Heart (tissue), 3 donors: ENCODE results near the gene CDK5RAP2.

DNA sequence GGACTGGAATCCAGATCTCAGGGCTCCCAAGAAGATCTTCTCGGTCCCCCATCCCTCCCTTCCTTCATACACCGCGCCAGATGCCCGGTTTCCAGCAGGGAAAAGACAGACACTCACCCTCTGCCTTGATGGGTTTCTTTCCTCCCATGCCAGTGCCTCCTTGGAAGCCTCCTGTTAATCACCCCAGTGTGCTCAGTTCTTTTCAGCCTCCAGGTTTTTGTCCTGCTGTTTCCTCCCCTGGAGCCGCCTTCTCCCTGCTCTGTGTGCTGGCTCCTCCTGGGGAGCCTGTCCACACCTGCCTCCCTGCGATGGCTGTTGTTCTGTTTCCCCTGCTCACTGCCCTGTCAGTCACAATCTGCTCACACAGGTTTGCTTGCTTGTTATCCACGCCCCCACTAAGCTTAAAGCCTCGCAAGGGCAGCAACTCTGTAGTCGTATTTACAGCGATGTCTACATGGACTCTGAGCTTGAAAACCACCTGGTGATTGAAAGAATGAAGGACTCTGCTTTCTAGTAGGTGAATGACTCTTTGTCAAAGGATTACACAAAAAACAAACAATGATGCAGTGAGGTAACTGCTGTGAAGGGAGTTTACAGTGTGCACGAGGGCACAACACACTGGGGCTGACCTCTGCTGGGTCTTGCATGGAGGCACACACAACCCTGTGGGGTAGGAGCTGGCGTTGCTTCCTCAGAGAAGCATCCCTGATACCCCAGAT lies 39.5 kb upstream of the TEX48 start:
- RAMPAGE, long total RNA, 2 experiments, result no peak in any of the 2 experiments

DNA sequence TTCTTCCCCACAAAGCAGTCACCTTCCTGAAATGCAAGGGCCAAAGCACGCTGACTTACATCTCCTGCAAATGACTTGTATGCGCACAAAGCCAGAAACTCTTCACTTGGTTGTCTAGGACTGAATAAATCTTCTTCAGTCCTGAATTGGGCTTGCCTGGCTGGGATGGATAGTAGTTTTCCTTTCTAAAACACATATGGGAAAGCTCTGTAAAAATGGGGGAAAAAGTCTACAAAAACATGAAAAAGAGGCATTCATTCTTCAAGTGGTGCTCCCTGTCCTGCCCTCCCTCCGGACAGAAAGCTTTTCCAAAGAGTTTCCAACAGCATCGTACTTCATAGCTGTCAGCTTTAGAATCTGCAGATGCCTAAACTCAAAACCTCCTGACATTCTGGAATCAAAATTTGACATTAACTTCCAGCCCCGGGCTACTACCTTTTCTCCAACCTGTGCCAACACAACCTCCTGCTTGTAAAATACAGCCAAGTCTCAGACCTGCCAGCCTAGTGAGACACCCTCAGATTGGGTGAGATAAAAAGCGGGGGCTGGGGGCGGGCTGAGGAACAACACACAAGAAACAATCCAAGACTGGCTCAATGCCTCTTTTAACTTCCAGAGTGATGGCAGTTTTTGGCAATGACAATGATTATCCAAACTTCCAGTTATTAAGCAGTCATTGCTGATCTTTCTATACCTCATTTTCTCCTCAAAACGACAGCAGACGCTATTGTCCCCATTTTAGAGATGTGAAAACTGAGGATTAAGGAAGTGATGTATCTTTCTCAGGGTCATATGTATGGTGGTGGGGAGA lies 1.4 kb downstream of the TNC start:
- RAMPAGE, long total RNA, 2 experiments, result no peak in any of the 2 experiments

- RAMPAGE, long total RNA, 2 experiments, result no peak in any of the 2 experiments
These were observed 754 bp downstream of the TNC start for GRCh38 chr9:115117150-115117656.

DNA sequence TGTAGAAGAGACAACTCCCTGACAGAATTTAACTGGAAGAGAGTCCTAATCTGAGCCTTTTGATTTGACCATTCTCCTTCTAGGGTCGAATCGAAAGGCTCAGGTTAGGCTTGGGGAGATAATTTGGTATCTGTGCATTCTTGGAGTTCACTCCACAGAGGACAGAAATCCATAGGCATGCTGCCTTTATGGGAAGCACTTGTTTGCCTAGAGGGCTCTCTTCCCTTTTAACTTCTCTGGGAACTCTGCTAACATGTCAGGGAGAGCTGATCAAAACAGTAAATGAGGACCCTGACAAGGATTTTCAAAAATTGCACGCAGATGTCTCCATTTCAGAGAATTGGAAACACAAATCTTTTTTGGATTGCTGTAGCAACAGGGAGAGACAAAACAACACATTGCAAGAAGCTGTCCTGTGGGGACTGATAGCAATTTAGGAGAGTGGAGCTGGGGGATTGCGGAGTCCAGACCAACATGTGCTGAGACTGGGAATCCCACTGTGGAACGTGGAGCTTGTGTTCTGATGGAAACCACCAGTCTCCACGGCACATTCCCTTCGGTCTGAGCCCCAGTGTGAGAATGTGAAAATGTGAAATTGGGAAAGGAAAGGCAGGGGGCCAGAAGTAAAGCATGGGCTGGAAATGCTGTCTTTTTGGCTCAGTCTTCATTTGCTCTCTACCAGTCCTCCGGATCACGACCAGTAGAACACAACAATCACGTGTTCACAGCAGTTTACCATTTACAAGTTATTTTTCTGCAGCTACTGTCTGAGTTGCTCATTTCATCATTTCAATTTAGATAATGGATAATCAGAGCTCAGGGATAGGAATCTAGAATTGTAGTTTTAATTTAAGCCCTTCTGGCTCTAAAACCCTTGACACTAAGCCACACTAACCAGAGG lies 348.7 kb upstream of the TNC start:
- RAMPAGE, long total RNA, 2 experiments, result no peak in any of the 2 experiments

- RAMPAGE, long total RNA, 2 experiments, result no peak in any of the 2 experiments
These were observed 201.7 kb downstream of the PAPPA start for GRCh38 chr9:116355245-116355835.

DNA sequence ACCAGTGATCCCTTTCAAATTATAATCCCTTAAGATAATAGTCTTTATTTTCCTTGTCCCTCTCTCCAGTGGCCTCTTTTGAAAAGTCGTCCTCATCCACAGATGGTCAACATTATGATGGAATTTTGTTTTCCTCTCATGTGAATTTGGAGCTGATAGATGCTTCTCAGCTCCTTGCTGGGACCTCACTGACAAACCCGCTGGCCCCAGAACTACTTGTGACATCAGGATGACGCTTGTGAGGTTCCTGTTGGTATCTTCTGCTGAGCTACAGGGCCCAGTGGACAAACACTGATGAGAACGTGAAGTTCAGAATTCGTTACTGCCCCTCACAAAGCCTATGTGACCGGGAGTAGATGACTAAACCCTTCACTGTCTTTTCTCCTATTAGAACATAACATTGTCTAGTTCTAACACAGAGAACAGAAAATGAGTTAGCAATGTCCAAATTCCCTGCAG lies 143.5 kb upstream of the TRIM32 start:
- RAMPAGE, long total RNA, 2 experiments, result no peak in any of the 2 experiments

DNA sequence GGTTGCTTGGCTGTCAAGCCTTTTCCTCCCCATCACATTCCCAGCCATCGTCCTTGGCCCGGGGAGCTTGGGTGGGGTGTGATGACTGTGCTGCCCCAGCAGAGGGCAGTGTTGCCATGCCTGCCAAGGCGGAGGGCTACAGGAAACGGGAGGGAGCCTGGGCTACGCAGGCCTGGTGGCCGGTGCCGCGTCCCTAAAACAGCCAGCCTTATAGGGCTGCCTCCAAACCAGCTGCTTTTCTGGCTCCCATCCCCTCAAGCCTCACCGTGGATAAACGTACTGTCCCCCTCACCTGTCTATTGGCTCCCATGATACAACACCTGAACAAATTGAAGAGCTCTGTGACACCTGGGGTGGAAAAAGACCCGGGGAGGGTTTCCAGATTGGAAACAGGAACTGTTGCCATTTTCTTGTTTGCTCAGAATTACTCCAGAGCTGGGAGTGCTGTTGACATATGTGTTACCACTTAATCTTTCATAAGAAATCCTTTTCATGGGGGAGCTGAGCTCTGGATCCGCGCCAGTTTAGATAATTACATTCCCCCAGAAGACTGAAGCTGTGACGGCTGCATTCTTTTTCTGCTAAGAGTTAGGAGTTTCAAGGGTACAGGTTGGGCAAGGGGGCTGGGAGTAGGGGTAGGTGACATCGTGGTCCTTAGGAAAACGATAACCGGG lies 72.9 kb upstream of the ASTN2 start:
- RAMPAGE, long total RNA, 2 experiments, result no peak in any of the 2 experiments

GRCh38 chr9:117546904-117547379 lies 132.1 kb upstream of the ASTN2 start:
- RAMPAGE, long total RNA, 2 experiments, result no peak in any of the 2 experiments

GRCh38 chr9:117715483-117715854 lies 11.3 kb downstream of the TLR4 start:
- RAMPAGE, long total RNA, 2 experiments, result no peak in any of the 2 experiments

- RAMPAGE, long total RNA, 2 experiments, result no peak in any of the 2 experiments
These were observed 718.4 kb downstream of the TLR4 start for GRCh38 chr9:118422539-118422999.

DNA sequence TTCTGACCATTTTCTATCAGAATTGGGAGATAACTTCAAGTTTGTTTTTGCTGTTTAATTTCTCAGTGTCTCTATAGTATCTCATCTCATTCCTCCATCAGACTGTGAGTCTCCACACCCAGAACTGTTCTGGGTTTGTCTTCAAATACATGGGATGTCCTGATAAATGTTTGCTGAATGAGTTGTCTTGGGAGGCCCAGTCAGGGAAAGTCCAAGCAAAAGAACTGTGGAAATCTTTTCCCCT lies 324.5 kb downstream of the BRINP1 start:
- RAMPAGE, long total RNA, 2 experiments, result no peak in any of the 2 experiments

- RAMPAGE, long total RNA, 2 experiments, result no peak in any of the 2 experiments
These were observed 392.6 kb upstream of the BRINP1 start for GRCh38 chr9:119761749-119762365.

GRCh38 chr9:120387633-120388422 lies 192.1 kb downstream of the CDK5RAP2 start:
- RAMPAGE, long total RNA, 2 experiments, result no peak in any of the 2 experiments

GRCh38 chr9:120432450-120432921 lies 147.5 kb downstream of the CDK5RAP2 start:
- RAMPAGE, long total RNA, 2 experiments, result no peak in any of the 2 experiments

- RAMPAGE, long total RNA, 2 experiments, result no peak in any of the 2 experiments
These were observed 90.7 kb downstream of the CDK5RAP2 start for GRCh38 chr9:120489201-120489787.

GRCh38 chr9:120528504-120528968 lies 51.4 kb downstream of the CDK5RAP2 start:
- RAMPAGE, long total RNA, 2 experiments, result no peak in any of the 2 experiments

- RAMPAGE, long total RNA, 2 experiments, result start-site peak on the minus strand in 2 of 2 experiments, at chr9:120579946-120580083 at its widest, 13 to 22 reads per replicate
These were observed at the start of gene CDK5RAP2 for GRCh38 chr9:120579266-120580554. TSS of gene CDK5RAP2 (minus strand) at chr9:120580167.

- RAMPAGE, long total RNA, 2 experiments, result no peak in any of the 2 experiments
These were observed 29.1 kb upstream of the CDK5RAP2 start for GRCh38 chr9:120608804-120609658.

DNA sequence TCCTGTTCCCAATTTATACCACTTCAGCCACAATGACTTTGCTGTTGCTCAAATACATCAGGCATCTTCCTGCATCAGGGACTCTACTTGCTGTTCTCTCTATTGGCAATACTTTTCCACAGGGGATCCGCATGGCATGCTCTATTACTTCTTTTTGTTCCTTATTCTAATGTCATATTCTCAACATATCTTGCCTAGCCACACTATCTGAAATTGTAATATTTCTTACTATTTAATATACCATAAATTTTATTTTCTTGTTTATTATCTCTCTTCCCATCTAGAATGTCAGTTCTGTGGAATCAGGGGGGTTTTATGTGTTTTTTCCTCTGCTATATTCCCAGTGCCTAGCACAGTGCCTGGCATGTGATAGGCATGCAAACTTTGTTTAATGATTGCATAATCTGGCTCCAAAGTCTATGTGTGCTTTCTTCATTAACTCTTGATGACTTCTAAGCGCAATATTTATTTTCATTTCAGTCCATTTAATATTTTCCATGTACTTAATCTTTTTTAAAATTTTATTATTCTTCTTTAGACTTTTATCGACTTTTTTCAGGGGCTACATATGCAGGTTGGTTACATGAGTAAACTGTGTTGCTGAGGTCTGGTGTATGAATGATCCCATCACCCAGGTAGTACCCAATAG lies 60.3 kb upstream of the CDK5RAP2 start:
- RAMPAGE, long total RNA, 2 experiments, result no peak in any of the 2 experiments

DNA sequence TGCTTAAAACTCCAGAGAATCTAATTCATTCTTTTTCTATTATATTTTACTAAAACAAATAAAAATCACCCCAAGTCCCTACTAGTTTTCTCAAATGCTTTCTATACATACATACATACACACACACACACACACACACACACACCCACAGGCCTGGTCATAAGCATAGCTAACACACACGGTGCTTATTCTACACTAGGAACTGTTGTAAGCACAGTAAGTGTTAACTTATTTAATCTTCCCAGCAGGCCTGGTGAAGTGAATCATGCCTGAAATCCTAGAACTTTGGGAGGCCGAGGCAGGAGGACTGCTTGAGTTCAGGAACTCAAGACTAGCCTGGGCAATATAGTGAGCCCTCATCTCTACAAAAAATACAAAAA lies 2.6 kb downstream of the MEGF9 start:
- RAMPAGE, long total RNA, 2 experiments, result no peak in any of the 2 experiments